Left cardiac atrium (tissue), 1 donor: Measurements from ENCODE around the genes H2AC7, H2BC7 and H2BC10.

DNA sequence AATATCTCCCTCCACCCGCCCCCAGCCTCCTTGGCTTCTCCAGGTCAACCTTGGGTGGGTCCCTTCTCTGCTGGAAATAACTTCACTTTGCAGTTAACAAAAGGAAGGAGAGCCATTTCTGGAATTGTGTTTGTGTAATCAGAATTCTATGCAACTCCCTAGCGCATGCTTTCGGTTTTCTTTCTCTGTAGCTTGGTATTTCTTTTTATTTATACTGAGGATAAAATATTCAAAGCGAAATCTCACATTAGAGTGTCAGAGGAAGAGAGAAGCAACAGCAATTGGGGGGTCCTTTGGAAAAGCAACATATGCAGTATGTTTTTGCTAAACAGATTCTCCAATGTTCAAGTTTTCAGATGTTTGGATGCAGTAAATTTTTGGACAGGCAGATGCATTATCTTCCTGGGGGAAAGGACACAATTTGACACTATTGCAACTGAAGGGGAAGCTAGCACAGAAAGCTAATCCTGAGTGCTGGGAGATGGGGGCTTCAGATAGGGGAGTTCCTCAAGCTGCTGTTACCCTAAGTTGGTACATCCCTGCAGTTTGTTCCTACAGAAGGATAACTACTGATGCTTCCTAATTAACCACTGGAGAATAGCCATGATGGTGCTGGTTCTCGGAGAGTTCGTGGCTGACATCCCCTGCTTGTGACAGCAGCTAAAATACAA lies 26.9 kb downstream of the RIPOR2 start:
- PRO-cap, result no peak

GRCh38 chr6:25278450-25278864 lies 717 bp upstream of the CARMIL1 start:
- PRO-cap, result no peak

DNA sequence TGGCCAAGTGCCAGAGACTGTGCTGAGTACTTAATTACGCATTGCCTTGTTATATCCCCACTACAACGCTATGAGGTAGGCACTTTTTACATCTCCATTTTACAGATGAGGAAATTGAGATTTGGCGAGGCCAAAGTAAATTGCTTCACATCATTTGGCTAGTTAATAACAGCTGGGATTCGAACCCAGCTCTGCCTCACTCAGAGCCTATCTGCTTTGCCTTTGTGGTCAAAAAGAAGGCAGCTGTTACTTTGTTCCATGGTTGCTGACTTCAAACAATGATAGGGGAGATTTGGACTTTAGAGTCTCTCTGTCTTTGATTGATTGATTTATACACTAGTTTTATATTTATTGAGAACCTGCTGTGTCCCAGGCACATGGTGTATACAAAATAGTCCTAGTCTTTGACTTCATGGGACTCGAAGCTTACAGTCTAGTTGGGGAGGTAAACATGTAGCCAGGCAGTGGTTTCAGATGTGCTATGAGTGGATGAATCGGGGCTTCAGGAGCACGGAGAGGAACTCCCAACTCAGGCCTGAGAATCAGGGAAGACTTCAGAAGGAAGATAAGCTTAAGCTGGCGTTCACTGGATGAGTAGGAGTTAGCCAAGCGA lies 8.5 kb downstream of the CARMIL1 start:
- PRO-cap, result no peak

- PRO-cap, result no peak
Measured at GRCh38 chr6:25415712-25416134, 136.5 kb downstream of the CARMIL1 start.

GRCh38 chr6:25441403-25442043 lies 162.3 kb downstream of the CARMIL1 start:
- PRO-cap, result no peak

GRCh38 chr6:25515455-25515818 lies 136.6 kb upstream of the SCGN start:
- PRO-cap, result no peak

GRCh38 chr6:25622562-25623046 lies 29.4 kb upstream of the SCGN start:
- PRO-cap, result no peak

- PRO-cap, result no peak
Measured at GRCh38 chr6:25927565-25928458, 2.7 kb downstream of the SLC17A2 start.

- PRO-cap, result unidirectional peak, minus-strand start at chr6:26016562
Measured at GRCh38 chr6:26015981-26017213, 1.2 kb downstream of the H1-1 start.

DNA sequence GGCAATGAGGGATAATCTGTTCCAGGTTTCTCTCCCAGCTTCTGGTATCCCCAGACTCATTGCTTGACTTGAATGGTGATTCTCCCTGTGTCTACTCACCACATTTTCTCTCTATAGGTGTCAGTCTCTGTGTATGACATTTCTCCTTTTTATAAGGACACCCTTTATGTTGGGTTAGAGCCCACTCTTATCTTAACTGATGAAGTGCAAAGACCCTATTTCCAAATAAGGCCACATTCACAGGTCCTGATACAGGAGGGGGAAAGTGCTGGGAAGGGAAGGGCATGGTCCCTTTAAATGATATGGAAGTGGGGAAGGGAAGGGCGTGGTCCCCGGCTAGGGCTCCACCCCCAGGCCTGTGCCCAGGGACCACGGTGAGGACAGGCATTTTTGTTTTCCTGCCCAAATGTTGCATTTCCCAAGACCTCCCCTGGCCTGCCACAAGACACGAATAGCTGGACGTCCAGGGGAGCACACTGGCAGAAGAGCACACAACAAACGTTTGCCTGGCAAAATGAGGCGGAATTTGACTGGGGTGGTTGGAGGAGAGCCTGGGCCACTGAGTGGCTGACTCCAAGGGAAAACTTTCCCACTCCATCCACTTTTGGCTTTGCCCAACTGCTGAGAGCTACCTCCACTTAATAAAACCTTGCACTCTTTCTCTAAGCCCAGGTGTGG lies 14.8 kb upstream of the H1-2 start:
- PRO-cap, result no peak

DNA sequence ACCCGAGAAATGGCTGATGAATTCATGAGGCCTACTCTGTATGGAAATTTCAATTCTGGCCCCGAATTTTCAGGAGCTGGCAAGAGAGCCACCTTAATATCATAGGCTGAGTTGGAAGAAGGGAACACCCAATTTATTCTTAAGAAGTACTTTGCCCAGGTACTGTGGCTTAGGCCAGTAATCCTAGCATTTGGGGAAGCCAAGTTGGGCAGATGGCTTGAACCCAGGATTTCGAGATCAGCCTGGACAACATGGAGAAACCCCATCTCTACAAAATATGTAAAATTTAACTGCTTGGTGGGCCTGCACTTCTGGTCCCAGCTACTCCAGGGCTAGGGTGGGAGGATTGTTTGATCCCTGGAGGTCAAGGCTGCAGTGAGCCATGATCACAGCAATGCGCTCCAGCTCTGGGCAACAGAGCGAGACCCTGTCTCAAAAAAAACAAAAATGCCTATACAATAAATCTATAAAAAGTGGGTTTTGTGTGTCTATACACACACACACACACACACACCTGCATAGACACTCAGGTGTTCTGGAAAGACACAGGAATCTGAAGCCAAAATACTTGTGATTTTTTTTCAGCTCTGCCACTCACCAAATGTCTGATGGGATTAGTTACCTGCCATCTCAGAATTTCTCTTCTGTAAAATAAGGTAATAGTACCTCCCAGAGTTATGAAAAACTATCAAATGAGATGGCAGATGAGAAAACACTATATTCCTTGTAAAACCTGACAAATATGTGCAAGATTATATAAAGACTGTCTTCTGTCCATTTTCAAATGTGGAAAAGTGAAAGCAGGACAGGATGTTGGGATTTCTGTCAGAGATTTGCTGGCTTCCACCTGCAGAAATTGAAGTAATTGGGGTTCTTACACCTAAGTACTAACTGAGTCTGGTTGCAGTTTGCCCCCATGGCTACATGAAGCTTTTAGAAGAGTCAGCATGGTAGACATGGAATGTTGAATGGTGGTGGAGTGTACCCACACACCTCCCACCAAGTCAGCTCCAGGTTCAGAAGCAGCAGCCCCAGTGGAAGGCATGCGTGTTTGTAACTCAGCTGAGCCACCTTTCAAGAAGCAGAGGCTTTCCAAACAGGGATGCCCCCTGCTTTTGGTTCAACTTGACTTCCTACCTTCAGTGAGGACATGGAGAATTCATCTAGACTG lies 15.8 kb downstream of the H2AC6 start:
- PRO-cap, result no peak

DNA sequence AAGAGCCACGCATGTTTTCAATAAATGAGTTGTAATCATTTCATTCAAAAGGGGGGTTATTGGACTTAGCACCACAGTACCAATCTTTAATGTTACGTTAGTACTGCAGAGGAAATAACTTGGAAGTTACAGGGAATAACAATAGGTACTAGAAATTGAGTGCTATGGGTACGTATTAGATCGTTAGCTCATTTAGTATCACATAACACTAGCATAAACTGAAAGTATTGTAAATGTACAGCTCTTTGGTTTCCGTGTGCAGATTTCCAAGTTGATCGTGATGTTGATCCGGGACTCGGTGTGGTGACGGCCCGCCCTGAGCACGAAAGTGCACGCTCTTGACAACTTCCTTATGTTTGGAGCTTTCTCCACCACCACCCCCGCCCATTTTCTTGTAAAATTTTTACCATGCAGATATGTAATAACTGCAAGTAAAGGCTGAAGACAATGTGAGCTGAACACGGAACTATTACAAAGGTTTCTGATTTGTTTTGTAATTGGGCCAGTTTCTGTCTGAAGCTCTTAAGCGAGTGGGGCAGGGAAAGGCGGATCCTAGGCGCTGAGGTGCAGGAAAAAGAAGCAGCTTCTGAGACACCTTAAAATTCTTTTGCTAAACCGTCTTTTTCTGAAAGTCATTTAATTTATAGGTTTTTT lies 801 bp downstream of the H2BC5 start:
- PRO-cap, result unidirectional peak, minus-strand start at position 330 of the sequence

- PRO-cap, result no peak
Measured at GRCh38 chr6:26166981-26167619, 9.2 kb downstream of the H2BC5 start.

DNA sequence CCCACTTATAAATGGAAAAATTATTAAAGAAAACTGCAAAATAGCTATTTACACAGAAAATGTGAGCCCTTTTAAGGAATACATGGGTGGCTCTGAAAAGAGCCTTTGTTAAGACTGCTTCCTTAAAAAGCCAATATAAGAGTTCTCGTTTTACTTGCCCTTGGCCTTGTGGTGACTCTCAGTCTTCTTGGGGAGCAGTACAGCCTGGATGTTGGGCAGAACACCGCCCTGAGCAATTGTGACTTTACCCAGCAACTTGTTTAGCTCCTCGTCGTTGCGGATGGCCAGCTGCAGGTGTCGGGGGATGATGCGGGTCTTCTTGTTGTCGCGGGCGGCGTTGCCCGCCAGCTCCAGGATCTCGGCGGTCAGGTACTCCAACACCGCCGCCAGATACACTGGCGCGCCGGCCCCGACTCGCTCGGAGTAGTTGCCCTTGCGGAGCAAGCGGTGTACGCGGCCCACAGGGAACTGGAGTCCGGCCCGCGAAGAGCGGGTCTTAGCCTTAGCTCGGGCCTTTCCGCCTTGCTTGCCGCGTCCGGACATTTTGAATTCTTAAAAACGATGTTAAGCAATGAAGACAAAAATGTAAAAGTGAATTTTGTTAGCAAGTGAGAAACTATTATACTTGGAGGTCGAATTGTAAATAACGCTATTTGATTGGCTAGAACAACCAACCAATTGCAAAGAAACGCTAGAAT lies at the start of gene H2AC7:
TSS of gene H2AC7 (minus strand) at position 593 of the 698 bp plus-strand sequence.
- PRO-cap, result unidirectional peak, minus-strand start at position 397 of the sequence; bidirectional peak, plus-strand start outside the sequence, minus-strand start at position 546 of the sequence

- PRO-cap, result bidirectional peak, plus-strand start at chr6:26199489, minus-strand start at chr6:26199246
Measured at GRCh38 chr6:26199399-26200378, at the start of gene H2BC7. H2BC7 (plus strand) TSS chr6:26199516.

- PRO-cap, result bidirectional peak, plus-strand start at chr6:26206211, minus-strand start at chr6:26206012
Measured at GRCh38 chr6:26205899-26206617, 1.6 kb downstream of the H4C5 start.

GRCh38 chr6:26214401-26215030 lies 2.0 kb downstream of the H2BC8 start:
- PRO-cap, result no peak

GRCh38 chr6:26243728-26244276 lies 3.0 kb downstream of the H4C7 start:
- PRO-cap, result no peak

- PRO-cap, result unidirectional peak, plus-strand start at chr6:26272934; unidirectional peak, plus-strand start at chr6:26273021; unidirectional peak, plus-strand start at chr6:26273041
Measured at GRCh38 chr6:26272780-26273469, at the start of gene H2BC10. H2BC10 (plus strand) TSS chr6:26272931.

DNA sequence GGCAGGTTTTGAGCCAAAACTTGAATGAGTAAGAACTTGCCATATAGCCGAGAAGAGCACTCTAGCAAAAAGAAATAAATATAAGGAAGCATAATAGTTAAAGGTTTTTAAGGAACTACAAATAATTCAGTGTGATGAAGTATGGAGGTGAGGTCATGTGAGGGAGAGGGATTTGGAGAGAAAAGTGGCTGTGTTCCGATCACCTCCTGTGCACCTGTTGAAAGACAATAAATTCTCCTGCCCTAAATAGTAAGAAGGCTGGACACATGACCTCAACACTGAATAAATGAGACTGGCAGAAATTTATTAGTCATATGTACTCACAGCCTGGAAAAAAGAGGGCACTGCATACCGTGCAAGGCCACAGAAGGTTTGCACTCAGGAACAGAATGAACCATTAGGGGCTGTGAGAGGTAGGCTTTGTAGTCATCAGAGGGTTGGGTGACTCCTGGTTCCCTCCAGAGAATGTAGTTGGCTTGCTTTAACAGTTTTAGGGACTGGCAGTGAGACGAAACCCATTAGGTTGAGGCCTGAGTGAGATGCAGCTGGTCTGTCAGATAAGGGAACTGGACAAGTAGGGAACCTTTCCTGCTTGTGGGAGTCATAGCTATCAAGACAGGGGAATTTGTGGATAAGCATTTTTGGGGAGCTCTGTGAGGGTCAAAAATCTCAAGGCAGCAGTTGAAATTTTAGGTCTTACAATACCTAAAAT lies 11.5 kb upstream of the H4C8 start:
- PRO-cap, result no peak